Myometrial cell (primary cell): ENCODE data around the gene LARGE1.

DNA sequence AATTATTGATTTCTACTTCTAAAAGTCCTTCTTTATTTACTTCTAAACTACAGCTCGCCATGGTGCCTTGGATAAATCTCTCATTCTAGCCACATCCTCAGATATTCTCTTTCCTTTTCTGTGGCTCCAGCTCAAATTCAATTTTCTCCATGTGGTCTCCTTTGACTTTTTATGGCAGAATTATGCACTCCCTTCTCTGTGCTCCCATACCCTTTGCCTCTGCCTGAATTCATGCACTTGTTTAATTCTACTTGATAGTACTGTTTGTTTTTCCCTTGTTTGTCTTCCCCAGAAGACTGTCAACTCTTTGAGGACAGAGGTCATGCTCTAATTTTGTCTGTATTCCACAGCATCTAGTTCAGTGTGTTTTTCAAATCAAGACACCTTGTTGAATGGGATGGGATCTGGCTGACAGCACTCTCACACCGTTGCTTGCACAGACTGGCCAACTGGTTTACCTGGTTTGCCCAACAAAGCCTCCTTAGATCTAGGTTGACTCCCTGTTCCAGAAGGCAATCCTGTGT is 121.3 kb upstream of the TIMP3 start:
- RAMPAGE, long total RNA, result no peak

DNA sequence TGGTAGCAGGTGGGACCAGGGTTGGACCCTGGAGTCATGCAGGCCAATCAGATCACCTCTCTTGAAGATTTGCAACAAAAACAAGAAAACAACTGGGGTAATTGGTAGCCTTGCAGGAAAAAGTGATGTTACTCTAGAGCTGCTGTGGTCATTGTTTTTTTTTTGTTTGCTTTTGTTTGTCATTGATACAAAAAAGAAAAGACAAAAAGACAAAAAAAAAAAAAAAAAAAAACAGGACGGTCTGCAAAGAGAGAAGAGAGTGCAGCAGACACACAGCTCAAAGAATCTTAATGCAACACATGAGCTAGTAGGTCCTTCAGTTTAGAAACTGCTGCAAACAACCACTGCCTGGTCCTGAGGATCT is 109.6 kb upstream of the TIMP3 start:
- RAMPAGE, long total RNA, result no peak

DNA sequence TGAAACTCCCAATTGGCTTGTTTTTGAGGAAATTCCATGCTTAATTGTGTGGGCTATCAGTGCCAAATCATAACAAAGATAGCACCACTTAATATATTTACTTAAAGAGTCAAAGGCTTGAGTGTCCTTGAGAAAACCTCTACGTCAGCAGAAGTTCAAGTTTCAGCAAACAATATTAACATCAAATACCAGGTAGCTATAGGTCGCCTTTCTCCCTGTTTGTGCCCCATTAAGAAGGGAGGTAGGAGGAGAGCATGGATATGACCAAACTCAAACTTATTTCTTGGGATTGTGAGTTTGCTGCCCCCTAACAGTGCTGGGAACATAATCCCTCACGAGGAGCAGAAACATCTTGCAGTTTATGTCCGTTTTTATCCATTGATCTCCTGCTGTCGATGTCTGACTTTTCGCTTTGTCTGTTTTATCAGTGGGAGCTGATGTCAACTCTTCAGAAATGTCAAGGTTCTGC is 105.7 kb upstream of the SYN3 start:
- RAMPAGE, long total RNA, result no peak

DNA sequence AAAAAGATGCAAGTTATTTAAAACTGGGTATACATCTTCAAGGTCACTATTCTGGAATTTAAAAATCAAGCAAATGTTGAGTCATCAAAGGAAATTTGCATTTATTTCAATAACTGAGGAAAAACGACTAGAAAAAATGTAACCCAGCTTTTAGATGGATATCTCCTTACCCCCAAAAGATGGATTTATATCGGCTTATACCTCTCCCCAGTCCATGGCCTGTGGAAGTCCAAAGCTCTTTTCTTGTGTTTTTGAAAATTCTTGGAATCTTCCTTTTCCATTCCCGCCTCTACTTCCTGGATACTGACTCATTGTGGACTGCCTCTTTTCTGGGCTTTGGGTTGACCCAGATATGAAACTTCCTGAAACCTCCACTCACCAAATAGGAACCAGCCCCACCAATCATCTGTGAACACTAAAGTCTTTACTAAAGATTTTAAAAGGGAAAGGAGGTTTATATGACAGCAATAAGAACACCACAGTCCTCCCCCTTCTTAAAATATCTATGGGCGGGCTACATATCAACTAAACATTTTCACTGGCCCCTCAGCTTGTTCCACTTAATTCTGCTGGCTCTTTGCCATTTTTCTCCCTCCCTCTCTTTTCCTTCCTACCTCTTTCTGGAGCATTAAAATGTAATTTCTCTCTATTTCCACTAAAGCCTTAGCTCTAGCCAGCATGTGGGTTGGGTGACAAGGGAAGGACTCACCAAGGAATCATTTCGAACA is 163.4 kb upstream of the SYN3 start:
- RAMPAGE, long total RNA, result no peak

- RAMPAGE, long total RNA, result no peak
Observed at GRCh38 chr22:33299395-33299970, 241.3 kb upstream of the SYN3 start.

DNA sequence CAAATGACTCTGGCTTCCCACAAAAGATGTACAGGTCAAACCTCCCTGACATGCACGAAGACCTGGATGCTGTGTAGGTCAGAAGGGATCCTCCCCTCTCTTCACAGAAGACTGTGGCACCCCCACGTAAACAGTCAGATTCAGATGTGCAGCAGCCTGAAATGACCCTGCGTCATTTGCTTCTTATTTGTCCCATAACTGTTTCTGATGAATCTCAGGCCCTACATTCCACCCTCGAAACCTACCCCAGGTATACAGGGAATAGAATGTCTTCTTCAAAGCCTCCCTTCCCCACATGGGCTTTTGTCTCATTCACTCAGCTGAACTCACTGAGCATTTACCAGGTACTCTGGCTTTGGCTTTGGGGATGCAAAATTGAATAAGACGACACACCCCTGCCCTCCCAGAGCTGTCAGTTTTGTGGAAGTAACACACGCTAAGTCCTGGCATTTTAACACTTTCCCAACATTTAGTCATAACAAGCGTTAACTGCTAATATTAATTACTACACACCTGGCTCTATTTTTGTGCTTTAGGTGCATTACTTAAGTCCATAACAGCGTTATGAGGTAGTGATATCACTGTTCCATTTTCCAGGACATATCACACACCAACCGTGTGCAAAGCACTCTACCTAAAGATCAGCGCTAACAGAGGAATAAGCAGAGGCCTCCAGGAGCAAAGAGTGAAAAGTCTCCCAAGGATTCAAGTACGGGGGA is 183.2 kb downstream of the LARGE1 start:
- RAMPAGE, long total RNA, result no peak

DNA sequence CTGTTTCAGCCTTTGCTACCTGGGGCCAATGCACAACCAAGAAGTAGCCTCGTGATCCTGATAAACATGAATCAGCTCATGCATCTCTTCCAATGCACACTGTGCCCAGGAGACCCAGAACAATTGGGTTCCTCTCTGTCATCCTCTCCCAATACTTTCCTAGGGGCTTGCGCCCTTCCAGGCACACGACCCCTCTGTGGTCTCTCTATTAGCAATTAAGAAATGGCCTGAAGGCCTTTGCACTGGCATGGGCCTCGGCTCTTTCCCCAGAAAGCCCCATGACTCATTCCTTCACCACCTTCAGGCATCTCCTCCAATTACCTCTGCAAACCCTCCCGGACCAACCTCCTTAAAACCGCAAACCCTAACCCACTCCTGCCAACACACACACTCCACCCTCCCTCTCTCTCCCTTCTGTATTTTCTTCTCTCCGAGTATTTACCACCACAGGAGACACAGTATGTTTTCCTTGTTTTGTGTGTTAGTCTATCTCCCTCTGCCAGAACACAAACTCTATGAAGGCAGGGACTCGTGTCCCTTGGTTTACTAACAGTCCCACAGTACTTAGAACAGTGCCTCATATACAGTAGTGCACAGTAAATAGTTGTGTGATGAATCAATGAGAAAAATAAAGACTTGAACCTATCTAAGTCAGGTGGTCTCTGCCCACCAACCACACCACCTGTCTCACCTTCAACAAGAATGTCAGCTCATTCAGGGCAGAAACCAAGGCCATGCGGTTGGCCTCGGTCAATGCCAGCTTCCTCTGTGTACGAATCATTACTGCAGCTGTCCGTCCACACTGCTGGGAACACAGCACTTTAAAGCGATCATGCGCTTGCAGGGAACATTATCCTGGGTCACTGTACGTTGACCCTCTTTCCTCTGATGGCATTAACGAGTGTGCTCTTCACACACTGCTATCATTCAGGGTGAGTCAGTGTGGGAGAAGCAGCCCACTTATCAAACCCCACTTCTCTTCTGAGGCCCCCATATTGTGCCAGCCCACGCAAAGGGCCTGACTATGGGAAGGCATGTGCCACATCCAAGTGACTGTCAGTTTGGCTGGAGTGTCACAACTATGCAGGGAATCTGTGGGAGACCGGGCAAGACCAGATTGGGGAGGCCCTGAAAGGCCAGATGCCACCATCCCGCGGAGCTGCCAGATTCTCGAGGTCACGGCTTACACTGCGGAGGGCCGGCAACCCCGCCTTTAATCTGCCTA is 36.4 kb downstream of the LARGE1 start:
- RAMPAGE, long total RNA, result no peak

DNA sequence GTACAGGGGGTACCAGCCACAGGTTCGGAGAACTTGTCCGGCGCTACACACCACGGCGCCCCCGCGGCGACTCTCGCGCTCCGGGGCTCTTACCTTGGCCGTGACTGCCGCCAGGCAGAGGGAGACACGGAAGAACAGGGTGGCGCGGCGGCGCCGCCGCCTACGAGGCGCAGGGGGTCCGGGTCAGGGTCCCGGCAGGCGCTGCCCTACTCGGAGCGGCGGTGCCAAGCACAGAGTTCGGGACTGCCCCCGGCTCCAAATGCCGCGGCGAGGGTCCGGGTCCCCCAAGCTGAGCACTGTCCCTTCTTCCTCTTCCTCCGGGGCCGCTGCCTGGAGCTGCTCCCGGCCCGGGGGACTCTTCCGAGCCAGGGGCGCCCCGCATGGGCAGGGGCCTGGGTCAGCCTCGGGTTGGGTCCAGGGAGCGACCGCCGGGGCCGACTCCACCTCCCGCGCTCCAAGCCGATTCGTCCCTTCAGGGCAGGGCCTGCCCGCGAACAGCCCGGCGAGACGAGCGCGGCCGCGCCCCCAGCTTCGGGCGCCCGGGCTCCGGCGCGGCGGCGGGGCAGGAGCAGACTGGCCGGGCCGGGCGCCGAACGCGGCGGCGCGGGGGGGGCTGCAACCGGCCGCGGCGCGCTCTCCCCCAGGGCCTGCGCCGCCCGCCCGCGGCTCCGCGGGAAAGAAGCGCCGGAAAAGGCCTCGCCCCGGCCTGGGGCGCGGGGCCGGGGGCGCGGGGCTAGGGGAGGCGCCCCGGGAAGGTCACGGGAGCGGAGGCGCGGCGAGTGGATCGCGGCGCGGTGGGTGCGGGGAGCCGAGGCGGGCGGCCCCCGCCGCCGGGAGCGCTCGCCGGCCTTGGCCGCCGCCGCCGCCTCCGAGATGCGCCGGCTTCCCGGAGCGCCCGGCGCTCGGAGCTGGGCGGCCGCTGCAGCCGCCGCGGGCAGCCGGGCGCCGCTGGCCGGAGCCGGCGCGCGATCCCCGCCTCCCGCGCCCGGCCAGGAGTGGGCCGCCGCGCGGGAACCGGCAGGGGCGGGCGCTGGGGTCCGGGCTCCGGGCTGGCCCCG is at the start of gene LARGE1:
LARGE1 (minus strand) TSS at position 575 of the 1,058 bp plus-strand sequence.
- RAMPAGE, long total RNA, result no peak

- RAMPAGE, long total RNA, result no peak
Observed at GRCh38 chr22:34775577-34775895, 290.4 kb upstream of the ISX start.

DNA sequence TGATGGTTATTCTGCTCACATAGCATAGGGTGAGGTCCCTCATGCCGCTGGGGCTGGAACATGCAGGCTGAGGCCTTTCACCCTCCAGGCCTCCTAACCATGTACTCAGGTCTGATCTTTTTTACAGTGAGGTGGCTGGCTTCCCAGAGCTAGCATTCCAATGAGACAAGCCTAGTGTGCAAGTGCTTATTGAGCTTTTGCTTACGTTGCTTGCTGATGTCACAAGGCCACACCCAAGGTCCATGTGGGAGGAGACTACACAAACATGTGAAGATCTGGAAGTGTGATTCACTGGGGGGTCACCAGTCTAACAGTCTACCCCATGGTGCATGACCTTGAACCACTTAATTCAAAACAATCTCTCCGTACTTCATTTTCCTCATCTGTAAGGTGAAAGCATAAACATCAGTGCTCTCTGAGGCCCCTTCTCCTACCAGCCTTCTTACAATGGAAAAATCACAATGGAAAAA is 34.0 kb downstream of the ISX start:
- RAMPAGE, long total RNA, result no peak

DNA sequence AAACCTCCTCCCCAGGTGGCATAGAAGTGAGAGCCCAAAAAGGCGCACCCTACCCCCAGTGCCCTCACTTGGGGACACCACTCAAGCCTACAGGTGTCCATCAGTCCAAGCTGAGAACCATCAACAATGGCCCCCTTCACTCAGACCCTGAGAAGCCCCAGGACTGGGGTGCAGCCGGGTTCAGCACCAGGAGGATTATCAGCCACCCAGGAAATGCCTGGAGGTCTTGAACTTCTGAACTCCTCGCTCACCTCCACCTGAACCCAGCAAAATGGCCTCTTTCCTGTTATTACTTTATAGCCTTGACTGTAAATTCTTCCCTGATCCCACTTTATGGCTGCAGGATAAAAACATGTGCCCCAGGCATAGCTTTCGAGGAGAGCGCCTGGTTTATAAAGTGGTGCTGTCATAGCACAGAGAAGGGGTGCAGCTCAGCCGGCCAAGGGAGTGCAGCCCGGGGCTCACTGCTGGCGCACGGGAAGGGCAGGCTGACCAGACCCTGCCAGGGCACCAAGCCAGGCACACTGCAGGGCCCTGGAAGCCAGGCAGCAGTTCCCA is 50.7 kb downstream of the ISX start:
- RAMPAGE, long total RNA, result no peak

GRCh38 chr22:35301257-35302088 is 1.8 kb downstream of the TOM1 start:
- RAMPAGE, long total RNA, result no peak

DNA sequence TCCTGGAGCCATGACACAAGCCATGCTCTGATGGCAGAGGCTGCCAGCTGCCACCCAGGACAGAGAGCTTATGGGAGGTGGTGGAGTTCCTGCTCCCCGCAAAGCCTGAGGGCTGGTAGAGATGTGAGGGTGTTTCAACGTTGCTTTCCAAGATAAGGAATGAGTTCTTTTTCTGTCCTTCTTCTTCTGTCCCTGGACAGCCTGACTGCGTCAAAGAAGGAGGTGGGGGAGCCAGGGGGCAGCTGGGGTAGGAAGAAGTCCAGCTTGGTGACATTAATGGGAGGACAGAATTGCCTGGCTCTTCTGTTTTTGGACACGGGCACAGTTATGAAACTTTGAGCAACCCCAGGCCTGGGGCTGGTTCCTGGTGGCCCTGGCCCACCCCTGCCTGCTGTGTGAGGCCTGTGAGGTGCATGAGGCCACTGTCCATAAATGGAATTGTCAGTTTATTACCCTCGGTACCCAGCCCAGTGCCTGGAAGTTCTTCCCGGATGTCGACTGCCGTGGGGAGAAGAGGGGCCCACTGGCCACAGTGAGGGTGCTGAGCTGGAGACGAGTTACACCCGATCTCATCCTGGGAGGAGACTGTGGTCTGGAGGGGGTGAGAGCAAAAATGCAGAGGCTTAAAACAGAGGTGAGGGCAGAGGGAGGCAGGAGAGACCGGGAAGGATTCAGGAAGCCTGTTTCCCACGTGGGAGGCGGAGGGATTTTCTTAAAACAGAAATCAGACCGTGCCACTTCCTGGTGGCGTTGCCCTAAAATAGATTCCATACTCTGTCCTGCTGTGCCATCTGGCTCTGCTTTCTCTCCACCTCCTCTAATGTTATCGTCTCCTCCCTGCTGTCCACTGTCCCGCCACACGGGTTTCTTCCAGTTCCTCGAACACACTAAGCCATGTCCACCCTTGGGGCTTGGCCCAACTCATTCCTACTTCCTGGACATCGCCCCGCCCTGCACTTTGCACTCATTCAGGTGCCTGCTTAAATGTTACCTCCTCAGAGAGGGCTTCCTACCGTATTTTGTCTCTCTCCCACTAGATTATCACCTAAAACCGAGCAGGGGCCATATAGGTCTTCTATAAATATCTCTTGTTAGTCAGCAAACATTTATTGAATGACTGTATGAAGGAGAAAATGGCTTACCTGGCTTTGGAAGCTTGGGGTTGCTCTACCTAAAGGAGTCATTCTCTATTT is 59.7 kb upstream of the RASD2 start:
- RAMPAGE, long total RNA, result no peak

GRCh38 chr22:35586779-35587178 is 30.4 kb downstream of the MB start:
- RAMPAGE, long total RNA, result no peak

GRCh38 chr22:35610632-35611362 is 6.3 kb downstream of the MB start:
- RAMPAGE, long total RNA, result no peak

- RAMPAGE, long total RNA, result no peak
Observed at GRCh38 chr22:35621962-35623026, 5.2 kb upstream of the MB start.

DNA sequence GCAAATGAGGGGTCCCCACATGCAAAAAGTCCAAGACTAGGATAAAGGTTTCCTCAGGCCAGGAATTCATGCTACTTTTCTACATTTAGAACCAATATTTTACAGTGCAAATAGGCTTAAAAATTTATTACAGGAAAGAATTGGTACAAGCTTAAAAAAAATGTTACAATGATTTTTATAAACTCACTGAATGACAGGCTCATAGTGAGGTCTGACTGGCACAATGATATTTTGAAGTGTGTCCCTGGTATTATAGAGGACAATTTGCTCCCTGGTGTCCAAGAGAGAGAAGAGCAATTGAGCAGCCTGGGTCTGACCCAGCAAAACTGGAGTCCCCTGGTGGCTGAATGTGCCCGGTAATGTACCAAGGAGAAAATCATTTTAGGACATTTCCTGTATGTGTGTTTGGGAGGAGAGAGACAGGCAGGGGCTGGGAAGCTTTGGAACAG is 125.2 kb downstream of the APOL5 start:
- RAMPAGE, long total RNA, result no peak

DNA sequence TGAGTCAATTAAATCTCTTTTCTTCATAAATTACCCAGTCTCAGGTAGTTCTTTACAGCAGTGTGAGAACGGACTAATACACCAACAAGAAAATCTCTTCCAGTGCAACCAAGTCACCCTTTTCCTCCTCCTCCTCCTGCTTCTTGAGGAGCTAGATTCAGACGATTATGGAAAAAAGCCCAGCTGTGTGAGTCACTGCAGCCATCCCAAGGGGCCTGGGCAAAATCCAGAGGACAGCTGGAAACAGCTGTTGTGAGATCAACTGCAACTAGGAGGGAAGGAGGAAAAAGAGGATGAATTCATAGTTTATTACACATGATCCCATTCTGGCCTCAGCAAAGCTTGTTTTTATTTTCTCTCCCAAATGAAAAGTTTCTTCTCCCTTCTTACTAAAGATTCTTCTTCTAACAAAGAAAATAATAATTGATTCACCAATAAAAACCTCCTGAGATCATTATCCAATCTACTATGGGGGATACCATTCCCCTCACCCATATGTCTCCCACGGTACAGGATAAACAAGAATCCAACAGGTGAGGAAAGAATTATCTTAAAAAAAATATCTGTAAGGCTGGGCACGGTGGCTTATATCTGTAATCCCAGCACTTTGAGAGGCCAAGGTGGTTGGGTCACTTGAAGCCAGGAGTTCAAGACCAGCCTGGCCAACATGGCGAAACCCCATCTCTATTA is 32.7 kb downstream of the RBFOX2 start:
- RAMPAGE, long total RNA, result no peak

GRCh38 chr22:36155034-36155642 is 5.4 kb downstream of the APOL3 start:
- RAMPAGE, long total RNA, result no peak

GRCh38 chr22:36204578-36204973 is 3.0 kb upstream of the APOL4 start:
- RAMPAGE, long total RNA, result no peak